Measurements from ENCODE around the gene ARHGEF37.

- PRO-cap, 2 experiments, result no peak in any of the 2 experiments
Observed at GRCh38 chr5:149298718-149299320, 27.2 kb downstream of the AFAP1L1 start.

DNA sequence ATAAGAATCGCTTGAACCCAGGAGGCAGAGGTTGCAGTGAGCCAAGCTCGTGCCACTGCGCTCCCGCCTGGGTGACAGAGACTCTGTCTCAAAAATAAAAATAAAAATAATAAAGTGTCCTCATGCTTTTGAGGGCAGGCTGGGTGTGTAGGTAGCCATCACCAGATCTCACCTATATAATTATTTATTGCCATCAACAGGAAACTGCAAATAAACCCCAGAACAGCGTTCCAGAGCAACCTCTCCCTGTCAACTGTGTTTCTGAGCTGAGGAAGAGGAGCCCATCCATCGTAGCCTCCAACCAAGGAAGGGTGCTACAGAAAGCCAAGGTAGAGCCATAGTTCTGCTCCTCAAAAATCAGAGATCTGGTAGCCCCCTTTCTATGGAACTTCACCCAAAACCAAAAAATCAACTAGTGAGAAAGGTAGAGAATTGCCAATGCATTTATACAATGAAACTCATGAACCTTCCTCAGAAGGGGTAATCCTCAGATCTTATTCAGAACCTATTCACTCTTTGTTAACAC is 9.8 kb upstream of the GRPEL2 start:
- PRO-cap, 2 experiments, result no peak in any of the 2 experiments

DNA sequence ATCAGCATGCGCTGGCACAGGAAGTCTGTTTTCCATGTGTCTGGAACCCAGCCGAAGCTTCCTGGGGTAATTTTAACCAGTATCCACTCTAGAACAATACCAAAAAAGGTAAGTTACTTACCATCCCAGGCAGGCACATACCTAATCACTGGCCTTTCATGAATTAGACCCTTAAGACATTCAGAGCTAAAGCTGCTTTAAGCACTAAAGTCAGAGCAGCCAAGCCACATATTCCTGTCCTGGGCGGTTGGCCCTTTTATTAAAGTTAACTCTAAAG is 6.9 kb downstream of the IL17B start:
- PRO-cap, 2 experiments, result no peak in any of the 2 experiments

- PRO-cap, 2 experiments, result no peak in any of the 2 experiments
Observed at GRCh38 chr5:149386860-149387904, 8.1 kb upstream of the IL17B start.

DNA sequence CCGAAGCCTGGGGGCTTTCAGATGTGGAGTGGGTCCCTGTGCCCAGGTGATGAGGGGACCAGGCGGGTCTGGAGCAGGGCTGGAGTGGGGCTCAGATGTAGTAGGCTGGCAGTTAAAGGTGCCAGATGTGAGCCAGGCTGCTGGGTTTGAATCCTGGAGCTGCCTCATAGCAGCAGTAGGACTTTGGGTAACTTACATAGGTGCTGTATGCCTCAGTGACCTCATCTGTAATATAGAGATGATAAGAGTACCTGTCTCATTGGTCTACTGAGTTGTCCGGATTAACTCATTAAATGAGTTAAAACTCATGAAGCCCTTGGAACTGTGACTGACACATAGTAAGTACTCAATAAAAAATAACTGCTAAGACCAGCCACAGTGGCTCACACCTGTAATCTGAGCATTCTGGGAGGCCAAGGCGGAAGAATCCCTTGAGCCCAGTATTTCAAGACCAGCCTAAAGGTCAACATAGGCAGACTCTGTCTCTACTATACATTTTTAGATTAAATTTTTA is 32.2 kb upstream of the IL17B start:
- PRO-cap, 2 experiments, result no peak in any of the 2 experiments

DNA sequence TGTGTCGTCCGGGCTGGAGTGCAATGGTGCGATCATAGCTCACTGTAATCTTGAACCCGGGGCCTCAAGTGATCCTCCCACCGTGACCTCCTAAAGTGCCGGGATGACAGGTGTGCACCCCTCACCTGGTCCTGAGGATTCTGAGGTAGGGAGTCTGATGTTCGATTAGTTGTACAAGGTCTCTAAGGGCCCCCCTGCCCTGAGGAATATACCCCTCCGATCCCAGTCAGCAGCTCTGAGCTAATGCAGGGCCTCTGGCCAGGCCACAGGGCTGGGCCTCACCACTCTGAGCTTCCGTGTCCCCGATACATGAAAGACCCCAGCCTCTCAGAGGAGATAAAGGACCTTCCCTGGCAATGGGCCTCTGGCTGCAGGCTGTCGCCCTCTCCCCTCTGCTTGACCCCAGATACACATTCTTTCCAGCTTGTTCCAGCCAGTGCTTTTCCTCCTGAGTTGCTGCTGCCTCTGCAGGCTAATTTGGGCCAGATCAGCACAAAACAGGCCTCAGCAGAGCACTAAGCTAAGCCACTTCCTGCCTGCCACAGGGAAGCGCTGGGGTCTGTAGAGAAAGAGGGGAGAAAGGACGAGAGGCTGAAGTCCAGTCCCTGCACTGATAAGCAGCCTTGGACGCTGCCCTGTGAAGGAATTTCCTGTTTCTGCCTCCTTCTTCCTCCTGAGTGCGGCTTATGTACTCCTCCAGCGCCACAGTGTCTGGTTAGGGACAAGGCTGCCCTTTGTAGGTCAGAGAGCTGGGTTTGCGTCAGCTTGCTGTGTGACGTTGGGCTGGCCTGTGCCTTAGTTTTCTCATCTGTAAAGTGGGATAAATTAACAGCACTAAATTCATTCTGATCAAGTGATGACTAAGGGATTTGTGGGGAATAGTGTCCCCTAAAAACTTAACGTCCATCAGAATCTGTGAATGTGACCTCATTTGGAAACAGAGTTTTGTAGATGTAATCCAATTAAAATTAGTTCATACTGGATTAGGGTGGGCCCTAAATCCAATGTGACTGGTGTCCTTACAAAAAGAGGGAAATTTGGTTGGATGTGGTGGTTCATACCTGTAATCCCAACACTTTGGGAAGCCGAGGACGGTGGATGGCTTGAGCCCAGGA is 73.1 kb upstream of the IL17B start:
- PRO-cap, 2 experiments, result no peak in any of the 2 experiments

GRCh38 chr5:149471423-149472234 is 79.6 kb downstream of the CSNK1A1 start:
- PRO-cap, 2 experiments, result peak in 2 of 2 experiments; most common plus-strand start chr5:149471610 (in 1); most common minus-strand start chr5:149471567 (in 1)

- PRO-cap, 2 experiments, result no peak in any of the 2 experiments
Observed at GRCh38 chr5:149474254-149474882, 76.9 kb downstream of the CSNK1A1 start.

GRCh38 chr5:149495565-149496083 is 55.6 kb downstream of the CSNK1A1 start:
- PRO-cap, 2 experiments, result no peak in any of the 2 experiments

- PRO-cap, 2 experiments, result no peak in any of the 2 experiments
Observed at GRCh38 chr5:149507436-149507916, 43.8 kb downstream of the CSNK1A1 start.

- PRO-cap, 2 experiments, result peak in 2 of 2 experiments; most common plus-strand start chr5:149581347 (in 1); most common minus-strand start chr5:149581562 (in 2)
Observed at GRCh38 chr5:149580953-149582063, at the start of gene ARHGEF37. Gene ARHGEF37, plus strand, starts transcription at chr5:149581498.

GRCh38 chr5:149675483-149676527 is 54.3 kb upstream of the PPARGC1B start:
- PRO-cap, 2 experiments, result peak in 1 of 2 experiments; most common plus-strand start chr5:149676153 (in 1); most common minus-strand start chr5:149676049 (in 1)

DNA sequence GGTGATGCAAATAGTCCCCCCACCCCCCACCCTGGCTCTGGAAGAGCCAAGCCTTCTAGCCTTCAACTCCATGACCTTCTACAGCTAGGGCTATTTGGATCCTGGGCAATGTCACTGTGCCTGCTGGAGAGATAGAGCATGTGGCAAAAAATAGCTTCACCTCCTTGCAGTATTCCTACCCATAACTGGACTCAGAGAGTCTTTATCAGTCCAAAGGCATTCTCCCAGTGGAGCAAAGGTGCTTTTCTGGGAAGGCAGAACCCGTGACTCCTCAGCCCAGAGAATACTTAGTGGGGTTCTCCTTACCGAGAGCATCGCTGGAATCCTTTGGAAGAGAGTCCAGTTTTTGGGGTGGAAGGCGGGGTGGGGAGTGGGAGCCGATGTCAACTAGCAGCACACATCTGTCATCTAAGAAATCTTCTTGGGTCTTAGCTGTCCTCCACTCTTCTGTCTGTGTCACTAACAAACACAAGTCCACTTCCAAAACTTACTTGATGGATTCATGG is 48.8 kb upstream of the PPARGC1B start:
- PRO-cap, 2 experiments, result no peak in any of the 2 experiments

DNA sequence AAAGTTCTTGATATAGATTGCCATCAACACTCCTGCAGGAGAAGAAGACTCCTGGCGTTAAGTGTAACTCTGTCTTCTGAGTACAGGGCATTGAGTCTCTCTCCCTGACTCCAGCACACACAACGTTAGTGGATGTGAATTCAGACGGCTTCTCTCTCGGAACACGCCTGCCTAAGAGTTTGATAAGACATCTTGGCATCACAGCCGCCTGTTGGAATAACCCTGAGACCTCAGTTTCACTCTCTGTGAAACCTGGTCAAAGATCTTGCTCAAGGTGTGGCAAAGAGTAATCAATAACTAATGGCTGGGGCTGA is 27.5 kb upstream of the PPARGC1B start:
- PRO-cap, 2 experiments, result peak in 1 of 2 experiments; most common minus-strand start position 232 of the sequence (in 1)

GRCh38 chr5:149750481-149751094 is 20.5 kb downstream of the PPARGC1B start:
- PRO-cap, 2 experiments, result no peak in any of the 2 experiments

DNA sequence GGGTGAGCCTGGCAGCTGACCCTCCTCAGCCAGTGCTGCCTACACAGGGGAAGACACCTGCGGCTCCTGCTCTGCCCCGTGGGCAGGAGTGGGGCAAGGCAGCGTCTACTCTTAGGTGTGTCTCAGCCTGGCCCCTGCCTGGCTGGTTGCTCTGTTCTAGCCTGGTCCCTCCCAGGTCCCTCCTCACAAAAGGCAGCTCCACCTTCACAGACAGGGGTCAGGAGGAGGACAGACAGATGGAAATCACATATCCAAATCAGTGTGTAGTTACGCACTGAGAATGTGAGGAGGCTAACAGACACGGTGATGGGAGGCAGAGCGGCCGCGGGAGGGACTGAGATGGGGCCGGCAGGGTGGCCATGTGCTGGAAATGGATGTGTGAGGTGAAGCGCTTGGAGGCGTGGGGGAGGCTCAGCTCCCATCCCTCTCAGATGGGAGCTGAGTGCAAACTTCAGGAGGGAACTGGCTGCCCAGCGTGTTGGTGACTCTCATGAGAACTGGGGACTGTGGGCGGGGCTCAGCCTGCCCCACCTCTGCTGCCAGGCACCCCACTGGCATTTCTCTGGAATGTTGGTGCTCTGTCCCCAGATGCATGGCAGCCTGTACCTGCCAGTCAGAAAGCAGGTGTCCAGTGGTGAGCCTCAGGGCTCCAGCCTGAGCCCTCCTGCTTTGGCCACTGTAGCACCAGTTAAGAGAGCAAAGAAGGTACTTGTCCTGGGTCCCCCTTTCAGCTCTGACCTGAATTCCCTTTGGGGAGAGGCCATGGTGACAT is 43.5 kb downstream of the PPARGC1B start:
- PRO-cap, 2 experiments, result no peak in any of the 2 experiments

- PRO-cap, 2 experiments, result no peak in any of the 2 experiments
Observed at GRCh38 chr5:149782447-149783137, 52.5 kb downstream of the PPARGC1B start.

DNA sequence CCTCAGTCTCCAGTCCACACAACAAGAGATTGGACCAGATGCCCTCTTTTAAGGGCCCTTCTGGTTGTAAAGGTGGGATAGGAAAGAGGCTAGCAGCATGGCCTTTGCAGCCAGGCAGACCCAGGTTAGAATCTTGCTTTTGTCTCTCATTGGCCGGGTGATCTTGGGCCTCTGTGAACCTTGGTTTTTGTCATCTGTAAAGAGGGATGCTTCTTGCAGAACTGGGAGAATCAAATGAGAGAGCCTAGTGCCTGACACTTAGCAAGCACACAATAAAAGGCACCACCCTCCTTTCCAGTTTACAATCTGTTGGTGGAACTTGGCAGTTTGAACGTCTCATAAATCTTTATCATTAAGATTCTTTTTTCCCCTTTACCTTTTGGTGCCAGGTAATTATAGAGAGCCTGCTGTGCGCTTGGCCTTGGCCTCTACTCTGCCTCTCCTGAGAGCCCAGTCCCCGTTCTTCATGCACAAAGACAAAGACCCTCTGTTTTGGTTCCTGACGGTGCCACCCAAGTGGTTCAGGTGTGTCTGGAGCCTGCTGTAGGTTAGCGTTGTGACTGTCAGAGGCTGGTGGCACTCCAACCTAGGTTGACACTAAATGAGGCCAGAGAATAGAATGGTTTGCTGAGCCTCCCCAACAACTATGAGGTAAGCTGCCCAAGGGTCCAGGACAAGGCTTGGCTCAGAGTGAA is 55.2 kb downstream of the PPARGC1B start:
- PRO-cap, 2 experiments, result no peak in any of the 2 experiments

GRCh38 chr5:149824678-149825166 is 94.6 kb downstream of the PPARGC1B start:
- PRO-cap, 2 experiments, result no peak in any of the 2 experiments

- PRO-cap, 2 experiments, result no peak in any of the 2 experiments
Observed at GRCh38 chr5:149857327-149858090, 87.1 kb downstream of the PDE6A start.

Data from Colon Carcinoma Metastatic in the Brain (tissue), 2 donors.